Mononuclear cell (primary cell): ENCODE data around the genes SIK2, PPP2R1B, BCO2 and PTS.

DNA sequence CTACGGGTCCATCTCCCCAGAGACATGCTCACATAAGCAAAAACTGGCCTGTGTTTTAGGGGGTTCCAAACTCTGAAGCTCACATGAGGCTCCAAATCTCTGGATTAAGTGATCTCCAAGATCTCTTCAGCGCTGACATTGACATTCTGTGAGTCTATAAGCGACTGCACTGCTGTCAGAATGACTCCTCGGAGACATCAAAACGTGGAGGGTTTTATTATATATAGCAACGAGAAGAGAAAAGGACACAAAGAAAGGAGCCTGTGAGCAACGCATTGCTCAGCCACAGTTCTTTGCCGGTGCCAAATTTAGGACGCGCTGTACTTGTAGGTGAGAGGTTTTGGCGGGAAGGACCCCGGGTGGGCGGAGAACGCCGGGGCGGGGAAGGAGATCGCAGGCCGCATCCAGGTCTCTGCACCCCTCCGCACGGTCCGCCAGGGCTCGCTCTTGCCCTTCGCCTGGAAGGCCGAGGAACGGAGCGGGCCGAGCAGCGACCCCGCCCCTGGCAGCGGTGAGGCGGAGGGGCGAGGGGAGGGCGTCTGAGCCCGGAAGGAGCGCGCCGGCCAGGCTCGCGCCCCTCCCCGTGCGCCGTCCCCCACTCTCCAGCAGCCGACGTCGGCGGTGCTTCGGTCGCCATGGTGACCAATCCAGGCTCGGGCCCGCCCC is 413 bp upstream of the SIK2 start:
- RRBS = 9% methylated on average over 13 of the region's 50 CpGs

DNA sequence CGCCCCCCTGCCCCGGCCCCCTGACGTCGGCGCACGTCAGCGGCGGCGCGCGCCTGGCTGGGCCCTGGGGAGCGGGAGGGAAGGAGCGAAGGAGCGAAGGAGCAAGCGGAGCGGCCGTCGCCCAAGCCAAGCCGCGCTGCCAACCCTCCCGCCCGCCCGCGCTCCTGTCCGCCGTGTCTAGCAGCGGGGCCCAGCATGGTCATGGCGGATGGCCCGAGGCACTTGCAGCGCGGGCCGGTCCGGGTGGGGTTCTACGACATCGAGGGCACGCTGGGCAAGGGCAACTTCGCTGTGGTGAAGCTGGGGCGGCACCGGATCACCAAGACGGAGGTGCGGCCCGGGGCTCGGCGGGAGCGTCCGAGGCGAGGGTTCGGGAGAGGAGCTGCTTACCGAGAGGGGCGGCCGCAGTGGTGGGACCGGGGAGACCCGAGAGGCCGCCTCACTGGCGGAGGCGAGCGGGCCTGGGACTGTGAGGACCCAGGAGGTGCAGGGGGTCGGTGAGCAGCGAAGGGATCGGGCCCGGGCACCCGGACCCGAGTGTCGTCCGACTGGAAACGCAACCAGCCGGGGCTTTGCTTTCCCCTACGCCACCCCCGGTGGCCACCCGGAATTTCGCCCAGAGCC is at the start of gene SIK2:
SIK2 (plus strand) TSS at position 81 of the 624 bp plus-strand sequence.
- RRBS = 1% methylated on average over 30 of the region's 71 CpGs

- RRBS = no CpG with 5 or more reads among the region's 26 CpGs
Observed at GRCh38 chr11:111725713-111726890, 40.1 kb downstream of the PPP2R1B start.

- RRBS = no CpG with 5 or more reads among the region's 23 CpGs
Observed at GRCh38 chr11:111735037-111736093, 30.8 kb downstream of the PPP2R1B start.

DNA sequence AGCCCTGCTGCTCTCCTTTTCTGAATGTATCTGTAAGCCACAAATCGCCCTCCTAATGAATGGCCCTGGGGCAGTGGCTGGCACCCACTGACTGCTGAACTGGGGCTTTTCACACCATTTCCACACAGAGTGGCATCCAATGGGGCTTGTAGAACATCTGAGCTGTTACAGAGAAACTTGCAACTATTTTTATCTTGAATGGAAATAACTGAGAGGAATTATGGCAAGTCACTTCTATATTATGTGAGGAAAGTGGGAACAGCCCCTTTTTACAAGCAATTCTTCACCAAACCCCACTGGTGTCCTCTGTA is 29.4 kb downstream of the PPP2R1B start:
- RRBS = no CpG with 5 or more reads among the region's 1 CpG

DNA sequence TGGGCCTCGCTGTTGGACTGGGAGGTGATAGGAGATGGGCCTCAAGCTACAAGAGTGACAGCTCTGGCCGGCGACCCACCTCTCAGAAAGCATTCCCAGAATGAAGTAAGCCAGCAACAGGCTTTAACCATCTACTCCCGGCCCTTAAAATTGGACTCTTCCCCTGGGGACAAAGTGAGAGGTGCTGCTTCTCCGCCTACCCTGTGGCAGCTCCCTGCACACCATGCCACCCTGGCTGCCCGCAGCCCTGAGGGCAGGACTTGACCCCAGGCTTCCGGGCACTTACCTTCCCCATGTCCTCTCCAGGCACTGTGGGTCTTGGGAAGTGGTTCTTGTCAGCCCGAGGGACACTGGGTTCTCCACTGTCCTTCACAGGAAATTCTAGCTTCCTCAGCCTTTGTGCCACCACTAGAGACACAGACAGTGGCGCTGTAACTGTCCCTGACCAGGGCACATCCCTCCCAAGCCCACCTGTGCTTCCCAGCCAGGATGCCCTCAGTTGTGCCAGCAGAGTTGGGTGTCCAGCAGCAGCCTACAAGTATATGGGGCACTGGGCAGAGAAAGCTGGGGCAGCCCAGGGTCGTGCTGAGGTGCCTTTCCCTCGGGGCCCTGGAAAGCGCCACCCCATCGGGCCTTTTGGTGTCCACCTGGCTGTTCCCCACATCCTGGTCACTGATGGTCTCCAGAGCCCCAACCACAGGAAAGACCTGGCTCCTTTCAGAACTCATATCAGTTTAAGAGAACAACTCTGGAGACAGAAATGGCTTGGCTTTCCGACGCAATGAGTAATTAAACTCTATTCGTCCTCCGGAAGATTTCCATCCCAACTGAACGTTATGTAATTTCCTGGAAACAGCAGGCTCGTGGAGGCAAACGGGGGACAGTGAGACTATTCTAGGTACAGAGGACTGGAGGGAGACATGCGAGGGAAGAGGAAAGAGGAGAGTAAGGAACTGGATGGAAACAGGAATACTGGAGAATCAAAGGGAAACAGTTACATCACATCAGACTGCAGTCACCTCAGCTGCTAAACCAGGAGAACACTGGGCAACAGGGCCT is 28.7 kb downstream of the PPP2R1B start:
- RRBS = 80% methylated on average over 1 of the region's 21 CpGs

- RRBS = no CpG with 5 or more reads among the region's 2 CpGs
Observed at GRCh38 chr11:111764761-111765053, 1.5 kb downstream of the PPP2R1B start.

- RRBS = under 1% methylated on average over 4 of the region's 43 CpGs
Observed at GRCh38 chr11:111766238-111767084, at the start of gene PPP2R1B. Gene PPP2R1B (minus strand): TSS chr11:111766389.

DNA sequence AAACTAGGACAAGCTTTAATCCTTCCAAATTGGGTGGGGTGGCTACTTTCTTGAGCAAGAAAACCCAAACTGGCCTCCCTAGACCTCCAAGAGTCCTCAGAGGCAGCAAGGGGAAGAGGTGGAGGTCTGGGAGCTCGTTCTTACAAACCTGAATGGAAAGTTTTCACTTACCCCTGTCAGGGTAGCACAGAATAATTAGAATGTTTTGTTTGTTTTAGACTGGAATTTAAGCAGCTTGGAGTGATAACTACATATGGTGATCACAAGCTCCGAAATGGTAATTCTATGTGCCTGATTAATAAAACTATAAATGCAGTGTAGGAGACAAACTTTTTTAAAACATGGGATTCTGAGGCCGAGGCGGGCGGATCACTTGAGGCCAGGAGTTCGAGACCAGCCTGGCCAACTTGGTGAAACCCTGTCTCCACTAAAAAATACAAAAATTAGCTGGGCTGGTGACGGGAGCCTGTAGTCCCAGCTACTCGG is 939 bp upstream of the PPP2R1B start:
- RRBS = no CpG with 5 or more reads among the region's 8 CpGs

DNA sequence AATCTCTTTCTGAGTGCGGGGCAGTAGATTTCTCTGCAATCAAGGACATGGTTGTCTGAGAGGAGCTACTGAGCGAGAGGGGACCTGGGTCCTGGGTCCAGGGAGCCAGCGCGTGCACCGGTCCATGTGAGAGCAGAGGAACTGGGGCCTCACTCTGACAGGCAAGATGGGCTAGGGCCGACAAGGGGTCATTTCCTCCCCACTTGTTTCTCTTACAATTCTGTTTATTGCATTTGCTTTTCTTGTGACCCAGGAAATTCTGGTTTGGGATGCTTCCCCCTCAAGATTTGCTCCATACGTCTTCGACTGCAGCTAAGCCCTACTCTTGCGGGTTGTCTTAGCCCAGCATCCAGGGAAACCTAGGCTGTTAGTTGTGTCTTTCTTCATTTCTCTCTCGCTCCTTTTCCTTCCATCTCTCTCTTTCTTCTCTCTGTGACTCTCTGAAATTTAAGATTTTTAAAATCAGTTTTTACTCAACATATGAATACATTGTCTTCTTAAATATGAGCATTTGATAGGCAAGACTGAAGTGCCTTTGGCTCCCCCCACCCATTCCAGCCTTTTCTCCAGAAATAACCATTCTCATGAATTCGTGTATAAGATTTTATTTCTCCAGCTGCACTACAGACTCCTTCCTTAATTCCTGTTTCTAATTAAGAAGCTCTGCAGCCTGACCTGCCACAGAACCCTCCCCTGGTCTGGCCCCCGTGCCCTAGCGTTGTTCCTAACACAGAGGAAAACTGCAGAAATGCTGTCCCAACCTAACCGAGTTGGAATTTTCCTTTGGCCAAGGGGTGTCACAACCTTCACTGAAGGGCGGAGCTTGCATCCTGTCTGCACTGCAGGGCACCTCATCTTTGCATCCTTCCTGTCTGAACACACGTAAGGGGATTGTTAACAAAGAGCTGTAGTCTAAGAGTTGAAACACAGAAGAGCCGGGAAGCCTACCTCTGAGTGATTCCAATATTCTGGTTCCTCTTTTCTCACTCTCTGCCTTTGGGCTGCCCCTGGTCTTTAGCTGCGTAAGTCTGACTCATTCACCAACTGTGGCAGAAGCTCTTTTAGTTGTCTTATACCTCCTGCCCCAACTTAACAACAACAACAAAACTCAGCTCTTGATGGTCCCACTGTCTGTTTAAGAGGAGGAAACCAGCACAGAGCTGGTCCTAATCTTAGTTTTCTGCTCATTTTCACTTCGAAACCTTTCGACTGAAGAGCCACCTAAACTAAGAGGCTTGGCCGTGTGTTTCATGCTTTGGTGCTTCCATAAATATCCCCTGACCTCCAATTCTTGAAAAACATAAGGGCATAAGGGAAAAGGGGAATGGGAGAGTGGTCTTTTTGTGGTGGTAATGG is 1.4 kb downstream of the DIXDC1 start:
- RRBS = no CpG with 5 or more reads among the region's 21 CpGs

DNA sequence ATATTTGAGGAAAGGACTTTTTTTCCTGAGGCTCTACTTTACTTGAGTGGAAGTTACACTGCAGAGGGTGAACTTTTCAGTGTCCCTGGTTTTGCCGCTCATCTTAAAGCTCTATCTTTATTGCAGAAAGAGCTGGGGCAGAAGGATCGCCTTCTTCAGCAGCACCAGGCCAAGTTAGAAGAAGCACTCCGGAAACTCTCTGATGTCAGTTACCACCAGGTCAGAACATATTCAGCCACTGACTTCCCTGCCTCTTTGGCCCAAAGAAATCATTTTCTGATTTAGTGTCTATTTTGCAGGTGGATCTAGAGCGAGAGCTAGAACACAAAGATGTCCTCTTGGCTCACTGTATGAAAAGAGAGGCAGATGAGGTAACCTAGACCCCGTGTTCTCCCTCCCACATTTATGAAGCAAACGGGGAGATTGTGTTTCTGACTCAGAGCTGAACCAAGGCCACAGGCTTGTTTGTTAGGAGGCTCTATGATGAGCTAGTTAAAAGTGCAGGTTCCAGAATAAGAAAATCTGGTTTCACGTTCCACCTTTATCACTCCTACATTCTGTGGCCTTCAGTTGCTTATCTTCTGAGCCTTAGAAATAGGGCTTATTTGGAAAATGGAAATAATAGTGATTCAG is 31.7 kb upstream of the DLAT start:
- RRBS = no CpG with 5 or more reads among the region's 7 CpGs

- RRBS = no CpG with 5 or more reads among the region's 11 CpGs
Observed at GRCh38 chr11:112006577-112007477, 18.4 kb upstream of the DLAT start.

GRCh38 chr11:112157140-112157794 is 6.6 kb downstream of the IL18 start:
- RRBS = no CpG with 5 or more reads among the region's 3 CpGs

GRCh38 chr11:112174955-112175978 is at the start of gene BCO2:
Gene BCO2 (plus strand): TSS chr11:112175512.
- RRBS = no CpG with 5 or more reads among the region's 14 CpGs

- RRBS = under 1% methylated on average over 18 of the region's 70 CpGs
Observed at GRCh38 chr11:112226222-112227074, at the start of gene PTS. Gene PTS (plus strand): TSS chr11:112226428.

GRCh38 chr11:112227075-112227576 is 898 bp downstream of the PTS start:
- RRBS = no CpG with 5 or more reads among the region's 12 CpGs

- RRBS = no CpG with 5 or more reads among the region's 9 CpGs
Observed at GRCh38 chr11:112227657-112229078, 1.9 kb downstream of the PTS start.

DNA sequence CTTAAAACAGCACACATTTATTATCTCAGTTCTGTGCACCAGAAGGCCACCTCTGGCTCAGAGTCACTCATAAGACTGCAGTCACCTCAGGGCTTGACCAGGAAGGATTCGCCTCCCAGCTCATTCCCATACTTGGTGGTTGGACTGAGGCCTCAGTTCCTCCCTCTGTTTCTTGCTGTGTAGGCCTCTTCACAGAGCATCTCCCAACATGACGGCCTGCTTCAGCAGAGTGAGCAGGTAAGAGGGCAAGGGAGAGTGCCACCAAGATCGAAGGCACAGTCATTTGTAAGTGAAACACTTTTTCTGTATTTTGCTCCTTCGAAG is 11.0 kb downstream of the PTS start:
- RRBS = no CpG with 5 or more reads among the region's 4 CpGs

- RRBS = no CpG with 5 or more reads among the region's 19 CpGs
Observed at GRCh38 chr11:112255161-112256052, 5.3 kb downstream of the PLET1 start.

DNA sequence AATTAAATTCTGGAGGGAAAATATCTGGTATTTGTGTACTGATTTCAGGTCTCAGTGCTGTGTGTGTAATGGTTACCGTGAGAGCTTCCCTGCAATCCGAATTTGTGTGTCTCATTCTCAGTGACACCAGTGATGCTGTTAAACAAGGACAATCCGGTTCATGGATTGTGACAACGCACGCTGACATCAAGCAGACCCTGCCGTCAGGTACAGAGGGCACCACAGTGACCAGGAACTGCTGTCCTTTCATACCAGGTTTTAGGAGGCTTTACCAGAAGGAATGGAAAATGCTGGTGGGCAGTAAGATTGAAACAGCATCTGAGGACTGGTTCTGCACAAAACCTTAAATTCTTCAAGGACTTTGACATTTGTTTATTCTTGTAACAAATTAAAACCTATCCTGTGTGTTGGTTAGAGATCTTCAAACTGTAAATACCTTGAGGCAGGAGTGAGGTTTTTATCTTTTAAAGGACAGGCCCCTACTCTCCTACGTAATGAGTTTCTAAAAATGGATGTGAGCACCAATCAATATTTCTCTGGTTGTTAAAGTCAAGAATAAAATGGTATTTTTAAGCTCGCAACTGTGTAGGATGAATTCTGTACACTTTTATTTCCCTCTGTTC is 30.6 kb upstream of the PLET1 start:
- RRBS = no CpG with 5 or more reads among the region's 8 CpGs